Metastatic Pancreatic Carcinoma in the Ovary (tissue), 1 donor: Measurements from ENCODE around the genes LCA5 and ME1.

- PRO-cap: unidirectional peak, plus-strand start at chr6:73520266; unidirectional peak, plus-strand start at chr6:73520308
These were observed 638 bp downstream of the EEF1A1 start for GRCh38 chr6:73520030-73520757.

DNA sequence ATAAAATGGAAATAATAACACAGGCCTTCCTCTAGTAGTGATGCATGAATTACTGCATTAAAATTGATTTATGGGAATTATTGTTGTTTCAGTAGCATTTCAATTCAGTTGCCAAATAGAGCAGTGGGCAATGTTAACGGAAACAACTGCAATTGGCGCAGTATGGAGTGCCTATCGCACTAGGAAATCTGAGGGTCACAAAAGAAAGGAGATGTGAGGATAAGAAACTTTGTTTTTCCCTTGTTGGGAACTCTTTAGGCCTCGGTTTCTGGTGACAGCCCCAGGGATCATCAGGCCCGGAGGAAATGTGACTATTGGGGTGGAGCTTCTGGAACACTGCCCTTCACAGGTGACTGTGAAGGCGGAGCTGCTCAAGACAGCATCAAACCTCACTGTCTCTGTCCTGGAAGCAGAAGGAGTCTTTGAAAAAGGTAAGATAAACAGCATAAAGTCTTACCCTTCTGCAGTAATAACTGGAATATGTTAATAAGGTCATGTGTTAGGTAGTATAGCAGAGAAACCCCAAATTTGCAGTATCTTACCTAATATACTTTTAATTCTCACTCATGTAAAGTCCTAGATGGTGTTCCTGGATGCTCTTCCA is 1.2 kb downstream of the CD109 start:
- PRO-cap: unidirectional peak, minus-strand start at position 307 of the sequence

GRCh38 chr6:75207032-75207369 is 1.1 kb upstream of the COL12A1 start:
- PRO-cap: no peak

GRCh38 chr6:75268083-75268455 is 16.5 kb downstream of the TMEM30A start:
- PRO-cap: no peak

DNA sequence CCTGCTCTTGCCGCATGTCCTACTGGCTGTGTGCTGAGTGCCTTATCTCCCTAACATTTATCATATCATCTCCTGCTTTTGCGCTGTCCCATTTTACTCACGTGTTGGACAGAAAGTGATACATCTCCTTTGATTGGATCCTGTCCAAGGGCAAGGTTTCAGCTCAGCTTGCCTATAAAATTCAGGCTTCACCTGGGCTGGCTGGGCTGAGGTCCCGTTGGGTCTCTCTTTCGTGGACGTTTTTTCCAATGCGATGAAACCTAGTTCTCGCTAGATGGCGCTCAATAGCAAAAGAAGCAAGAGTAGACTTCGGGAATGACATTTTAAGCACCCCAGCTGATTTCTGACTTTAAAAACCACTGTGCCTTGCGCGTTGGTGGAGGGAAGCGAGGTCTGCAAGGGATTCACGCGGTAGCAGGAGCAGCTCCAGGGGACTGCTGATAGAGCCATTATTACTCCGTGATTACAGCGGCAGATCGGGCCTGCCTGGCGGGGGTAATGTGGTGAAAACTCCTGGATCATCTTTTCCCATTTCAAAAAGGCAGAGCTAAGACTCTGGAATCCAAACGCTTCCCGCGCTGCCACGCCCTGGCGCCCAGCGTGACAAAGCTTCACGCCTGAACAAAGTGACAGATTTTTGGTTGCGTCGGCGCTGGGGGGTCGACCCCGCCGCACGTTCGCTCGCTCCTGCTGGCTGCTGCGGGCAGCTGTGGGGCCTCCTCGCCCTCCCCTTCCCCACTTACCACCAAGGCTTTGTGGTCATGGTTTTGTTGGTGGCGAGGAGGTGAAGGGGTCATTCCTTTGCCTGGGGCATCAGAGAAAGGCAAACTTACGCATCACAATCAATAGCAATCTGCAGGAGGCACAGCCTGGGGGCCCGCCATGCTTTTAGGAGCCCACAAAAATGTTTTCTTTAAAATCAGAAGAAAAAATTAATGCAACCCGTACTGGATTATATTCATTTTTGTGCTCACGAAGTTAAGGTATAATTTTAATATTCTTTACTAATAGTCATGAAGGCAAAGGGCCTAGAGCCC is 137.3 kb downstream of the IMPG1 start:
- PRO-cap: no peak

GRCh38 chr6:77462190-77463293 is 749 bp downstream of the HTR1B start:
- PRO-cap: no peak

GRCh38 chr6:77465916-77466908 is 2.9 kb upstream of the HTR1B start:
- PRO-cap: unidirectional peak, plus-strand start at chr6:77466166

DNA sequence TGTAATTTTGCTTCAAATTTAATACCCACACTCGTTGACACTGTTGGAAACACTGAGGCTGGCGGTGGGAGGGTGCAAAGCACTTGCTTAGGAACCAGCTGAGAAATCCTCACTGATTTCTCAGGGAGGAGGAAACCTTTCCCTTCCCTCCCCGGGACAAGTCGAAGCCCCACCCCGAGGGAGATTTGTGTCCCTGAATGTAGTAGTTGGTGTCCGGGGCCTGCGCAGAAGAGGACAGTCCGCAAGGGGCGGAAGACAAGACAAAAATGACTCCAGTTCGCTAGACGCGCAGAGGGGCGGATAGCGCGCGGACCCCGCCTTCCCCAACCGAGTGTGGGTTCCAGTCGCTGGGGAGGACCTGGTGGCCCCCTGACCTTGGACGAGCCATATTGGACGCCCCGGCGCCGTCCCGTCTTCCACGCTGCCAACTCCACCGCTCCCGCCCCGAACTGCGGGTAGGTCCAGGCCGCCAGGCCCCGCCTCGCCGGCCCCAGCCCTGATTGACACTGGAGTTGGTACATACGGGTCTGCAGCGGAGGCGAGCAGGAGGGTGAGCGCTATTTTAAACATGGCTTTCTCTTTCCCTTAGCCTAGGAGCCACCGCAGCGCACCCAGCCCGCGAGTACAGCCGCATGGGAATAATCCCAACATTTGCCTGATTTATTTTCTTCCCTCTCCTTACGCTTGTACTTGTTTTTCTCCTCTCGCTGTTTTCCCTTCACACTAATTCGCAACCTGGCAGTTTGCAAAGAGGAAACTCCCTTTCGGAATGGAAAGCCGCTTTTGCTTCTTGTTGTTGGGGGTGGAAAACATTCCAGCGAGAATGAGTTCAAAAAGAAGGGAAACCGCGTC is 155.6 kb upstream of the PHIP start:
- PRO-cap: bidirectional peak, plus-strand start at position 205 of the sequence, minus-strand start at position 230 of the sequence; bidirectional peak, plus-strand start at position 524 of the sequence, minus-strand start at position 432 of the sequence

DNA sequence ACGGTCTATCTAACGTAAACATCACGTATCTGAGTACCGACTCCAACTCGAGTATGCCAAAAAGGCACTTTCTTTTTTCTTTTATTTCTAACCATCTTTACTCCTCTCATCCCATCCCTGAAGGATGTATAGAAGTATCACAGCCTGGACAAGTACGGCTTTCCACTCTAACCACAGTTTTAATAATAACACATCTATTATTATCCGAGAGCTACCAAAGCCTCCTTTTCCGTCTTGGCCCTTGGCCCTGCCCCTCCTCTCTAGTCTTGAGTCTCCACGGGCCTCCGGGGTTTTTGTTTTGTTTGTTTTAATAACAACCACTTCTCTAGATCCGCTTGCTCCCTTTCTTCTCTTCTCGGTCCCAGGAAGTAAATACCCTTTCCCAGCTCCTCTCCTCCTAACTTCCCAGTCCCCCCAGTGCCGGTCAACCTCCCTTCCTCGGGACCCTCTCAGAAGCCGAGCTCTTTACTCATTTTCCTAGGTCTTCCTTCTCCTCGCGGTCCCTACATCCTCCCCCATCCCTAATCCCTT is 666 bp downstream of the LCA5 start:
- PRO-cap: no peak

GRCh38 chr6:79537030-79537750 is at the start of gene LCA5:
LCA5 (minus strand) TSS chr6:79537430.
- PRO-cap: bidirectional peak, plus-strand start at chr6:79537185, minus-strand start at chr6:79537155; bidirectional peak, plus-strand start at chr6:79537643, minus-strand start at chr6:79537396

DNA sequence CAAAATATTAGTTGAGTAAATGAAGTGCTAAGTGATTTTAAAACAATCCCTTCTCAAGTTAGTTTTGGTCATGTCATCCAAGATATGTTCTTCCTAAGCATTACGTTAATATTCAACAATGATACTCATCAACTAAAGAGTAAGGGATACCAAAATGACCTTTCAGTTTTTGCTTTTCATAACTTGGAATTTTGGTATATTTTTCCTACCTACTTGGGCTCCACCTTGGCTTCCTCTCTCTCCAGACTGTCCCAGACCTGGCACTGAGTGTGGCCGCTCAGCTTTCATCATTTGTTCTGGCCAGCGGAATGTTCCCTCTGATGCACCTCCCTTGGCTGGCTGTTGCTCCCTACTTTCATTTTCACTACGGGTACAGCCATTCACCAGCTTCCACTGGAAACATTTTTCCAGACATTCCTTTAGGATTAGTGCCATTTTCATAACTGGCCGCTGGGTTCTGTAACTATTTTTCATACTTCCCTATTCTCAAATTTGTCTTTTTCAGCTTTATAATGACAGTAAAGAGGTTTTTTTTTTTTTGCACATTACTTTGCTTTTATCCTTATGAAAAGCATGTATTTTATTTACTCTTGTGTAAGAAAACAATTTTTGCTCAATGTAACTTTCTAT is 487.4 kb downstream of the TENT5A start:
- PRO-cap: no peak

- PRO-cap: no peak
These were observed 180.5 kb downstream of the IBTK start for GRCh38 chr6:82066989-82067533.

DNA sequence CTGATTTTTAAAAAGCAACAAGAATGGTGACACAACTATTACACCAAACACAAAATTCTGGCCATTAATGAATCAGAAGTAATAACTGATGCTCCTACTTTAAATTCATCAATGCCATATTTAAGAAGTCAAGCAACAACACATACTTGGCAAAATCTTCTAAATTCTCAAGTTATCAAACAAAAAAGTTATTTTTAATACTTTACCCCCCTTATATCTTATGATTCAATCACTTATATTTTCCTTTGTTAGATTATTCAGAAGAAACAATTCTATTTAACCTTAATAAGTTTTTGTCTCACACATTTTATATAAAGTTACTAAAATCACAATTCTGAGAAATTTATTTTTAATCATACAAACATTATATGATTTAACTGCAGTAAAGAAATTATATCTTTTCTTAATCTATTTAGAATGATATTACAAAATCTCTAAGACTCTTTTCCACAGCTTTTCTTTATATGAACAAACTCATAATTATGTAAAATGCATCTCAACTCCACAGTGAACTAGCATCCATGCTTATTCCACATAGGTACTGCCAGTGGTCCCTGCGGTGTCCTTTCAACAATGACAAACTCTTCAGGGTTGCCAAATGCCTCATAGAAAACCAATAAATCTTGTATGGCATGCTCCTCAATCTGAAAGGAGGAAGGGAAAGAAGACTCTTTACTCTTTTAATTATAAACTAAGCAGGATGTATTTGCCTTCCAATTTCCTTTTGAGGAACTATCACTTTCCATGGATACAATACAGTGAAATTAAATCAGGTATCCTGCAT is 76.4 kb downstream of the IBTK start:
- PRO-cap: no peak

- PRO-cap: bidirectional peak, plus-strand start at chr6:82364321, minus-strand start at chr6:82364196; bidirectional peak, plus-strand start at chr6:82364676, minus-strand start at chr6:82364683; unidirectional peak, minus-strand start at chr6:82364748
These were observed 657 bp downstream of the TPBG start for GRCh38 chr6:82363957-82364990.

GRCh38 chr6:83430863-83431612 is at the start of gene ME1:
ME1 (minus strand) TSS chr6:83431051.
- PRO-cap: unidirectional peak, plus-strand start at chr6:83431011; bidirectional peak, plus-strand start at chr6:83431230, minus-strand start at chr6:83431045

GRCh38 chr6:85126975-85127220 is 323.0 kb upstream of the NT5E start:
- PRO-cap: no peak

DNA sequence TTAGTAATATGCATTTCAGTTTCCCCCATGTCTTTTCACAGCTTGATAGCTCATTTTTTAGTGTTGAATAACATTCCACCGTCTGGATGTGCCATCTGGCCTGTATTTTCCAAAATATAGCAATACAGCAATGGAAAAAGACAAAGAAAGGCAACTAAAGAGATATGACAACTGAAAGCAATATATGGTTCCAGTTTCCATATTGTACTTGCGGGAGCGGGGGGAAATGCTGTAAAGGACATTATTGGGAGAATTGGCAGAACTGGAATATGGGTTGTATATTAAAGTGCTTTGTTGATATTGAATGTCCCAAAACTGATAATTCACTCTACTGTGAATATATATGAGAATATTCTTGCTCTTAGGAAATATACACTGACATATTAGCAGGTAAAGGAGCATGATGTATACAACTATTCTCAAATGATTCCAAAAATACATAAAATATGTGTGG is 166.3 kb upstream of the NT5E start:
- PRO-cap: unidirectional peak, plus-strand start at position 213 of the sequence

GRCh38 chr6:85449472-85449653 is 520 bp upstream of the NT5E start:
- PRO-cap: no peak

GRCh38 chr6:85450861-85451410 is 1.1 kb downstream of the NT5E start:
- PRO-cap: no peak

- PRO-cap: no peak
These were observed 11.3 kb downstream of the NT5E start for GRCh38 chr6:85461012-85461687.